Airway epithelial cell (primary cell): ENCODE measurements around the genes TEX52, GALNT8 and KCNA6.

DNA sequence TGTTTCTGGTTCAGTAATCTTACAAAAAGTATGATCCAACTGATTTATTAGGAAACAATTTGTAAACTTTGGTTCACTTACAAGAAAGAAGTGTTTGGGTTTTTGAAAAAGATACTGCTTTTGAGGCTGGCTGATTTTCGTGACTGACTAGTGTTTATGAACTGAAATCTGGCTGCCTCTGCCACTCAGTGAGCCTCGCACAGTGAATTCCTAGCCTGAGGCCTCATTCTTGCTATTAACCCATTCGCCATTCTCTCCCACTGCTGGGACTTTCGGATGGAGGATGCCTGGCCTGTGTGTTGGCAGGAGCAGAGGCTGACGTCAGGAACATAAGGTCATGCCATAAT is 249.2 kb downstream of the CACNA1C start:
- RAMPAGE, long total RNA: no peak

- RAMPAGE, long total RNA: no peak
These were observed at the start of gene TEX52 for GRCh38 chr12:2856163-2857388. TSS of gene TEX52 (minus strand) at chr12:2857039.

- RAMPAGE, long total RNA: no peak
These were observed 577 bp downstream of the TULP3 start for GRCh38 chr12:2890991-2891944.

- RAMPAGE, long total RNA: no peak
These were observed 40.2 kb downstream of the TEAD4 start for GRCh38 chr12:2999301-2999894.

DNA sequence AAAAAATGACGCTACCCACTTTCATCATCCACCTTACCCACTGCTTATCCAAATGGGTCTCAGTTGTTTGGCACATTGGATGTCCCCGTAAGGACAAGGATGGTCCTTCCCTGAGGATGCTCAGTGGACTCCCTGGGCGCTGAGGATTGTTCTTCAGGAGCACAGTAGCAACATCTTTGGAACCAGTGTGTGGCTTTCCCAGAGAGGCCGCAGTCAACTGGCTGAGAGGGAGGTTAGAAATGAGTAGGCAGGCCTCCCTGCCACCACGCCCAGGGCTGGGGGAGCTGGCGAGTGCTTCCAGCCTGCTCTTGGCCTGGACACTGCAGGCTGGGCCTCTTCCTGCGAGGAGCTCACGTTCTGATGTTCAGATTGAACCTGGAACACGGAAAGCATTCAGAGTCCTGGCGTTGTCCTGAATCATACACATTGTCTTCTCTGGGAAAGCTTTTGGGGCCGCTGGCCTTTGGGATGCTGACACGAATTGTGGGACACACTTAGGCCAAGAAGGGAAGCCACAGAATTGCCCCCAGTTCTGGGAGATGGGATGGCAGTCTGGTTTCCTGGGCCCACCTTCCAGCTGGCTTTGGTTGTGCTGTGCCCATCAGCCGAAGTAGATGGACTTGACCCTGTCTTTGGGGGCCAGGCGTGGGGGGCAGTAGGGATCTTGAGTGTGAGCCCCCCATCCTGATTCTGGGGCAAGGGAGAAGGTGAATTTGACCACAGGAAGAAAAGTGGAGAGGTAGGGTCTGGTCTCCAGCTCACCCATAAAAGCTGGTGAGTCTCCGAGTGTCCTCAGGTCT is 15.7 kb downstream of the TSPAN9 start:
- RAMPAGE, long total RNA: no peak

GRCh38 chr12:3213020-3213657 is 136.0 kb downstream of the TSPAN9 start:
- RAMPAGE, long total RNA: no peak

GRCh38 chr12:3223991-3224893 is 147.1 kb downstream of the TSPAN9 start:
- RAMPAGE, long total RNA: no peak

DNA sequence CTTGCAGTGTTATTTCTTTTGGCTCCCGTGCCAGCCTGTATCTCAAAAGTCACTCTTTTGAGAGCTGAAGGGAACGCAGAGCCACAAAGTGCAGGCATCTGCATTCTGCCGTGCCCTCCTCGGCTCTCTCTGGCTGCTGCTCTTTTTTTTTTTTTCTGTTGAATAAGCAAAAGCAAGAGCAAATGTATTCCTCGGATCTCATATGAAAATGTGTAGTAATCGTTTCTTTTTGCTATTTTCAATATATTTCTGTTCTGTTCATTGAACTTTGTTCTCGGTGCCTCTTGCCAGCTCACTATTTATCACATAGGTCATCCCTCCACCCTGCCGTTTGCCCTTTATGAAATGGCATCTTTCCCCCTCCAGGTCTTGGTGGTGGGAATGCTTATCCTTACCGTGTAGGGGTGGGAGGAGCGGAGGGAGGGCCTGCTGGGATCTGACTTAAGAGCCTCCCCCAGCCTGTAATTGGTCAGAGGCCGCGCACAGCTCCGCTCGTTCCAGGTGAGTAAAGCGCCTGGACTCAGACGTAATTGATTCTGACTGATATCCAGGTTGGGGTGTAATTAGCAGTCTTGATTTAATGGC is 185.1 kb downstream of the TSPAN9 start:
- RAMPAGE, long total RNA: no peak

- RAMPAGE, long total RNA: no peak
These were observed 58.8 kb upstream of the PRMT8 start for GRCh38 chr12:3431994-3432757.

- RAMPAGE, long total RNA: no peak
These were observed 1.3 kb downstream of the PRMT8 start for GRCh38 chr12:3492365-3492675.

GRCh38 chr12:3534070-3534612 is 43.1 kb downstream of the PRMT8 start:
- RAMPAGE, long total RNA: no peak

GRCh38 chr12:3717933-3718642 is 34.8 kb downstream of the CRACR2A start:
- RAMPAGE, long total RNA: no peak

DNA sequence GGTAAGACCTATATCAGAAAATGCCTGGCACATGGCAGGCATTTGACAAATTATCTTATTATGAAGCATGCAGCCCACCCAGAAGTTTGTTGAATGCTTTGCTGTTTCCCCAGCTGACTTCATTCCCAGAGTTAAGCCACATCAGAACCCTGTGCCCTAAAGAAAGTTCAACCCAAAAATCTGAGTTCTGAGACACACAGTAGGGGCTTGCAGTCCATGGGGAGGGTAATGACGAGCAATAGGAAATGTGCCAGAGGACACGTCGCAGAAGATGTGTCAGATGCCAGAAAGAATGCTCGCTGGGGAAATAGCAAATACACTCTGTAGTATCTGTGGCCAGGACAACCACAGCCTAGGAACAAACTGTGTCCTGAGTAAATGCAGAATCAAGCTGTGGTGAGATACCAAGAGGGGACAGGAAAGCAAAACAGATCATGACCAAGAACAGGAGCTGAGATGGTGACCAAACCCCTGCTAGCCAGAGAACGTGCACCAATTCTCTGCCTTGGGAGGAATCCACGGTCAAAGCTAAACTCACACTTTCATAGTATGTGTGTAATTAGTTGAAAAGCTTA is 9.2 kb downstream of the CRACR2A start:
- RAMPAGE, long total RNA: no peak

GRCh38 chr12:3871237-3872114 is 1.7 kb downstream of the PARP11 start:
- RAMPAGE, long total RNA: no peak

- RAMPAGE, long total RNA: no peak
These were observed 55.4 kb upstream of the PARP11 start for GRCh38 chr12:3928513-3929117.

DNA sequence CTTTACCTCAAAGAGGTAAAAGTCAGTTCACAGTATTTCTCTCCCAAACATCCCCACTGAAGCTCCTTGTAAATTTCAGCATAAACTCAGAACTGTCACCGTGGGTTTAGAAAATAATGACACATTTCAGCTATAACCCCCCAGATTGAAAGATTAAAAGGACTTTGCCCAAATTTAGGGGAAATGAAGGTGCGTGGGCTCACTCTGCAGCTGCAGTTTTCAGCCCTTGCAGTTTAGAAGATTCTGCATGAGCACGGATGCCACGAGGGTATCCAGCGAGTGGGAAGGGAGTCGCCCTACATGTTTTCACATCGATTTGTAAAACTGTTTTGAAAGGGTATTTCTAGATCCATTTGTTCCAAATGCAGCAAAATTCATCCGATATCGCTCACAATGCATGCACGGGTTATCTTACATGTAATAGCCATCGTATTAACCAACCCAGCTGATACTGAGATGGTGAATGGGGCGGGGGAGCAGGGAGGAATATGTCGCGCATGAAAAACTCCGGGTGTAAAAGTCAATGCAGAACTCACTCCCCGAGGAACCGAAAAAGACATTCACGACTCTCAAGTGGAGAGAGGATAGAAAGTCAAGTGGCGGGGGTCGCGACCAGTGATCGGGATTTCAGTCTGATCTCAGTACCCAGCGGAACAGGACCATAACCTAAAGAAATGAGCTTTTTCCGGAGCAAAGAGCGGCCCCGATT is 5.0 kb upstream of the CCND2 start:
- RAMPAGE, long total RNA: no peak

- RAMPAGE, long total RNA: no peak
These were observed 19.3 kb upstream of the TIGAR start for GRCh38 chr12:4301373-4302518.

GRCh38 chr12:4567107-4567580 is 5.1 kb downstream of the DYRK4 start:
- RAMPAGE, long total RNA: no peak

DNA sequence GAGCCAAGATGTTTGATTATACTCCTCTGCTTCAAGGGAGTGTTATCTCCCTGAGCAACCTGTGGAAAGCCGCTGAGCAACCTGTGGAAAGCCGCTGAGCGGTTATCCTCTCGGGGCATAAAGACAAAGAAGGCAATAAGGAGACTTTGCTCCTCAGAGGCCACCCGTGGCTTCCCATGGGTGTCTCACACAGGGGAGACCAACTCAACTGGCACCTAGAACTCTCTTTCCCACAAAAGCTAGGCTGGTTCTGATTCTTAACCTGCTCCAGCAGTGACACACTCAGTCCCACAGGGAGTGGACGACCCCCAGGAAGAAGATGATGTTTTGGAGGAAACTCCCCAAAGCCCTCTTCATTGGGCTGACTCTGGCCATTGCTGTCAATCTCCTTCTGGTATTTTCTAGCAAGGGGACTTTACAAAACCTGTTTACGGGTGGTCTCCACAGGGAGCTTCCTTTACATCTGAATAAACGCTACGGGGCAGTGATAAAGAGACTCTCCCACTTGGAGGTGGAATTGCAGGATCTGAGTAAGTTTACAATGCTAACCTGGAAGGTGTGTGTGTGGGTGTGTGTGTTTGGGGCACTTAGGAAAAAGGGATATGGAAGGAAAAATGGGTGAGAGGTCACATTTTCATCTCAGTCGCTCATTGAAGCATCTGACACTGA is at the start of gene GALNT8:
Gene GALNT8, plus strand, starts transcription at position 42 of the 669 bp plus-strand sequence.
- RAMPAGE, long total RNA: no peak

DNA sequence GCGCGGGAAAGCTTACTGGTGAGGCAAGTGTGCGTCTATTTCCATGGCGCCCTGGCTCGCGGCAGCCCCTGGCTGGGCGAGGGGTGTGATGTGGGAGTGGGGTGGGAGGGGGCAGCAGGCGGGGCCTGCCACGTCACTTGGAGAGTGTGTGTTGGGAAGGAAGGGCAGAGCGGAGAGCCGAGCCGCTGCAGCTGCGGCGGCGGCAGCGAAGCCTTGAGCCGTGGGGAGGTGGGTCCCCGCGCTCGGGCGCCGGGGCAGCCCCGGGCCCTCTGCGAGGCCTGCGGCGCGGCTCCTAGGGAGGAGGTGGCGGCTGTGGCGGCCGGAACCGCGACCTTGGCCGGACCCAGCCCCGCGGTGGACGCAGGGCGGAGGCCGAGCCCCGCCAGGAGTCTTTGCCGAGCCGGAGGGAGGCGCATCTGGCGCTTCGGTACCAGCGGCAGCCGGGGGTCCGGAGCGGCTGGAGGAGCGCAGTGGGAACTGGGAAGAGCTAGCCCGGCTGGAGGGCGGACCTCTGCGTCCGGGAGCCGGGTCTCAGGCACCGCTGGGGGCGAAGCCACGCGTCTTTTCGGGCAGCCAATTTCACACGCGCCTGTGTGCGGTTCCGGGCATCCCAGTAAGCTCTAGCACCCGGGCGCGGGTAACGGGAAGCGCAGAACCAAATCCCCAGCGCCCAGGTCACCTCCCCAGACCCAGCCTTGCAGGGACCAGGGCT is at the start of gene KCNA6:
Gene KCNA6, plus strand, starts transcription at position 167 of the 712 bp plus-strand sequence.
- RAMPAGE, long total RNA: no peak